SK-N-DZ (cell line): ENCODE results near the genes SNX10 and HOXA10.

GRCh38 chr7:25580161-25580360 is 351.8 kb upstream of the NPVF start:
RAMPAGE:
- cytosol, long total RNA = no peak
- nucleus, long total RNA = no peak

RAMPAGE:
- cytosol, long total RNA = no peak
- nucleus, long total RNA = no peak
Observed at GRCh38 chr7:25670122-25670785, 442.0 kb upstream of the NPVF start.

DNA sequence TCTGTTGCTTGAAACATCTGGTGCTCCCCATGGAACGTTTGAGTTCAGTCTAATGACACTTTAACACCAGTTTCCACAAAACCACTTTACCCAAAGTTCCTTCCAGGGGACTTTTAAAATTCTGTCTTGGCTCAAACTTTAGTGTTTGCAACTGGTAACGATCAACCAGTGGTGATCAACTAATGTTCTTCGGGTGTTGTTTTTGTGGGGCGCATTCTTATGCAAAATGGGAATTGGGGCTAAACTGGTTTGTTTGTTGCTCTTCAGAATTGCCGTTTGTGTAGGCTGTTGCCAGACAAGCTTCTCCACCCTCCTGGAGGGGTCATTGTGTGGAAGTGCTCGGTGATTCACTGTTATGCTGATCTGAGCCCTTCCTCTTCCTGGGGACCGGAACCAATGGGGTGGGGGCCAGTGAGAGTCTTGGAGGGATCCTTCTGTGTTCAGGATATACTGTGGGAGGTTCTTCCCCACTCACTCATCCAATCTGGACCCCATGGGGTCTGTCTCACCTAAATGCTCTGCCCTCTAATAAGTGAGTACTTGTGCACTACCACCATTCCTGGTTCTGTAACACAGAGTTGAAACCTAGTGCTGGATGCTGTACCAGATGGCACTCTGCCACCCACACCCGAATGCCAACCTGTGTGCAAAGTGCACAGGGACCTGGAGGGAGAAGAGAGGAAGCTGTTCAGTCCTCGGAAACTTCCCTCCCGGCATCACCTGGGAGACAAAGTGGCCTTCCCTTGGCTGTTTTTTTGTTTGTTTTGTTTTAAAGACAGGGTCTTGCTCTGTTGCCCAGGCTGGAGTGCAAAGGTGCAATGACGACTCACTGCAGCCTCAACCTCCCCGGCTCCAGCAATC is 2.0 kb downstream of the NFE2L3 start:
RAMPAGE:
- cytosol, long total RNA = no peak
- nucleus, long total RNA = no peak

GRCh38 chr7:26189450-26190462 is 10.8 kb downstream of the HNRNPA2B1 start:
RAMPAGE:
- cytosol, long total RNA = no peak
- nucleus, long total RNA = no peak

GRCh38 chr7:26291415-26292774 is at the start of gene SNX10:
Gene SNX10, plus strand, starts transcription at chr7:26291862.
RAMPAGE:
- cytosol, long total RNA = no peak
- nucleus, long total RNA = no peak

GRCh38 chr7:26292793-26293440 is 1.3 kb downstream of the SNX10 start:
RAMPAGE:
- cytosol, long total RNA = no peak
- nucleus, long total RNA = no peak

DNA sequence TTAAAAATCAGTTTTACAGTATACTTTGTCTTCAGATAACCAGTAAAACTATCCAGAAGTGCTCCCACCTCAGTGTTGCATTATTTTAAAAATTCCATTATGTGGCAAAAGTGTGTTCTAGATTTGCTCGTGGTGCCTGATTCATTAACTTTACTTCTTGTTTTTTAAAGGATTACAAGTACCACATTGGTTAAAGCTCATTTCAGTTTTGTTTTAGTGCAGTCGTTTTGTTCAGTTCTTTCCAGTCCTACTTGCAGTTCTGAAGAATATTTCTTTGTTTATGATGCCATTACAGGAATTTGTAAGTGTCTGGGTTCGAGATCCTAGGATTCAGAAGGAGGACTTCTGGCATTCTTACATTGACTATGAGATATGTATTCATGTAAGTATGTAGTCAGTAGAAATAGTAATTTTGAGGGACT is 69.0 kb downstream of the SNX10 start:
RAMPAGE:
- cytosol, long total RNA = no peak
- nucleus, long total RNA = no peak

DNA sequence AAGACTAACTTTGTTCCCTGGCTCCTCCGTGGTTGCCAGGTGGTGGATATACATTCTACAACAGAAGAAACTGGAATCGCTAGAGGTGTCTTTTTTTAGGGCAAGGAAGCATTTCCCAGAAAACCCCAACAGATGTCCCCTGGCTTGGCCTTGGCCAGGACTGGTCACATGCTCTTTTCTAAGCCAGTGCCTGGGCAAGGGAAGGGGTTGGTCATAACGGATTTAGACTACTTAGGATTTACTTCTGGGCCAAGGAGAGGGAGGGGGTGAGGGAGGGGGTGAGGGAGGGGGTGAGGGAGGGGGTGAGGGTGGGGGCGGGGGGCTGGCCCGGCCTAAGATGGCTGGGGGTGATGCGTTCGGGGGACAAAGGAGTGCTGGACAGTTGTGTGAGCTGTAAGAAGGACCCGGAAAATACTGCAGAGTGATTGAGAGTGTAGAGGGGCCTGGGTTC is 105.7 kb downstream of the SNX10 start:
RAMPAGE:
- cytosol, long total RNA = no peak
- nucleus, long total RNA = no peak

GRCh38 chr7:26397806-26398795 is 106.4 kb downstream of the SNX10 start:
RAMPAGE:
- cytosol, long total RNA = no peak
- nucleus, long total RNA = no peak

GRCh38 chr7:27103302-27104275 is 1.1 kb upstream of the HOXA2 start:
RAMPAGE:
- cytosol, long total RNA = no peak
- nucleus, long total RNA = no peak

RAMPAGE:
- cytosol, long total RNA = no peak
- nucleus, long total RNA = no peak
Observed at GRCh38 chr7:27104276-27105227, 2.1 kb upstream of the HOXA2 start.

RAMPAGE:
- cytosol, long total RNA = no peak
- nucleus, long total RNA = no peak
Observed at GRCh38 chr7:27150422-27151451, 1.6 kb downstream of the HOXA3 start.

DNA sequence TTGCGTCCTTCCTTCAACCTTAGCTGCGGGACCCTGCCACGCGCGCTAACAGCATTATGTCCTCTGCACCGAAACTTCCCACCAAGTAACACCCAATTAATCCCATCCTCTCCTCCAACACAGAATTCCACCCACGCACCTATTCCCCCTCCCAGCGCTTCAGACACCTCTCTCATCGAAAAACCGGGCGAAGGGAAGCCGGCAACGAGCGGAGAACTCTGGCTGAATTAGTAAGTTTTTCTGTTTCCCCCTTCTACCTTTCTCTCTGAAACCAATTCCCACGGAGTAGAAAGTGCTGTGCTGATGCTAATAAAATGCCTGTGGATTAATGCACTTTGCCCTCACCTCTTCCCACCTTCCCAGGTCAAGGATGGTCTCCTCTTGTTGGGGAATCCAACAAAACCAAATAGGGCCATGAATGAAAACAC is 917 bp downstream of the HOXA3 start:
RAMPAGE:
- cytosol, long total RNA = no peak
- nucleus, long total RNA = no peak

DNA sequence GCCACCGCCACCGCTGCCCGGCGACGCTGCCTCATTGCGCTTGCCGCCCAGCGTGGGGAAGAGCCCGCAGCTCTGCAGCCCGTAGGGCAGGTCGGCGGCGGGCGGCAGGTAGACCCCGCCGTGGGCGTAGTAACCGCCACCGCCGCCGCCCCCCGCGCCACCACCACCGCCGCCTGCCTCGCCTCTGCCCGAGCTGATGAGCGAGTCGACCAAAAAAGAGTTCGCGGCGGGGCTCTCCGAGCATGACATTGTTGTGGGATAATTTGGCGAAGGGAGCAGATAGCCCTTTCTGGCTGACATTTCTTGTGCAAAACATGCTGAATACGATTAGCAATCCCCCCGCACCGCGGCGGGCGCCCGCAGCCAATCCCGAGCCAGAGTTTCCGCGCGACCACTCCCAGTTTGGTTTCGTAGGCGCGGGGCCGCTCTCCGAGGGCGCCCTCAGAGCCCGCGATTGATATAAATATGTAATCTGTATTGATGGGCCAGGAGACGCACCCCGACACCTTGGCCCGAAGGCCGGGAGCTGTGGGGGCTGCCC is at the start of gene HOXA10:
Gene HOXA10 (minus strand): TSS at position 314 of the 541 bp plus-strand sequence.
RAMPAGE:
- cytosol, long total RNA = no peak
- nucleus, long total RNA = no peak

GRCh38 chr7:27175094-27176382 is 1.4 kb upstream of the HOXA10 start:
RAMPAGE:
- cytosol, long total RNA = no peak
- nucleus, long total RNA = no peak

DNA sequence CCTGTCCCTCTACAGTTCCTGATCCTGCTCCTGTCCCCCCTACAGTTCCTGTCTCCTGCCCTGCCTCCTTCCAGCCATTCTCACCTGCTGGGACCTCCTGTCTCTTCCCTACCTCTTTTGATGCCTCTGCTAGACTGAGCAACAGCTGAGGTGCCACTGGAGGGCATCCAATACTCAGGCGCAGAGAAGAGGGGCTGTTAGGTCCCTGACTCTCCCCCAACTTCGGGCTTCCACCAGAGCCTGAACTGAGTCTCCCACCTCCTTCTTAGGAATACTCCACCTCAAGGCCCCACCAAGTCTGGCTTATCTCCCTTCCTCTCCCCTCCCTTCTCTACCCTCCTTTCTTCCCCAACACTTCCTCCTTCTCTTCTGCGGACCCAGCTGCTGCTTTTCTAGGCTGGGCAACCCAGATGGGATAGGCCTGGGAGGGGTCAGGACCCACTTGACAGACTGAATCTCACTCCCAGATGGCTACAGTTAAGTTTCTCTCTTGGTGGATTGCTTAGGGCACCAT is 4.8 kb upstream of the HOXA11 start:
RAMPAGE:
- cytosol, long total RNA = no peak
- nucleus, long total RNA = no peak

DNA sequence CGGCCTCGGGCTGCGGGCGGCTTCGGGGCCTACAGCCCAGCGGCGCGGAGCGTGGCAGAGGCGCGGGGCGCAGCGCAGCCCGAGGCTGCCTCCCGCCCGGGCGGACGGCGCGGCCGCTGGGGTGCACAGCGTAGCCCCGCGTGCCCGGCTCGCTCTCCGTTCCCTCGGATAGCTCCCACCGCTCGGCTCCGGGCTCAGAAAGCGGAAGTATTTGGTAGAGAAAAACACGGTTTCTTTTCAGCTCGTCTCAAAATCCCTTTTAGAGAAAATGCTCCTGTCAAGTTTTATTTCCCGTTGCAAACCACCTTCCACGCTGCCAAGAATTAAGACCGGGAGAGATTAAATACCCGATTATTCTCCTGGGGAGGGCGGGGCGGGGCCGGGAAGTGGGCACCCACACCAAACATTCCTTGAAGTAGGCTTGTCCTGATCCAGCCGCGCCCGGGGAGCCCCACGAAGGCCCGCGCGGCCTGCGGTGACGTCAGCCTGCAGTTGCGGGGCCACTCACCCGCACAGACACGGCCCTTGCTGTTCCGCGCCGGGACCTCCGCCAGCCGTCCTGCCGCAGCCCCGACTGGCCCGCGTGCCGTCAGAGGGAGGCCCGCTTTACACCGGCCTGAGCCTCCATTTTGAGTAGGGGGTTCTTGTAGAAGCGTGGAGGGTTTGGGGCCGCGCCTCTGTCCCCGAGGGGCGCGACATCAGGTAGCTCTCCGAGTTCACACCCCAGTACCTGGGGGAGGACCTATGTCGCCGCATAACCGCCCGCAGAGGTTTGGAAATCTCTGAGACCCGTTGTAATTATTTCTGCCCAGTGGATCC is 7.0 kb downstream of the HOXA13 start:
RAMPAGE:
- cytosol, long total RNA = no peak
- nucleus, long total RNA = no peak

GRCh38 chr7:27193931-27194184 is 6.0 kb downstream of the HOXA13 start:
RAMPAGE:
- cytosol, long total RNA = no peak
- nucleus, long total RNA = no peak

RAMPAGE:
- cytosol, long total RNA = no peak
- nucleus, long total RNA = no peak
Observed at GRCh38 chr7:27239461-27240336, 2.9 kb upstream of the EVX1 start.

RAMPAGE:
- cytosol, long total RNA = no peak
- nucleus, long total RNA = no peak
Observed at GRCh38 chr7:27361337-27362069, 118.9 kb downstream of the EVX1 start.